H9 (cell line): ENCODE results near the genes TUBA1B and TUBA1A.

DNA sequence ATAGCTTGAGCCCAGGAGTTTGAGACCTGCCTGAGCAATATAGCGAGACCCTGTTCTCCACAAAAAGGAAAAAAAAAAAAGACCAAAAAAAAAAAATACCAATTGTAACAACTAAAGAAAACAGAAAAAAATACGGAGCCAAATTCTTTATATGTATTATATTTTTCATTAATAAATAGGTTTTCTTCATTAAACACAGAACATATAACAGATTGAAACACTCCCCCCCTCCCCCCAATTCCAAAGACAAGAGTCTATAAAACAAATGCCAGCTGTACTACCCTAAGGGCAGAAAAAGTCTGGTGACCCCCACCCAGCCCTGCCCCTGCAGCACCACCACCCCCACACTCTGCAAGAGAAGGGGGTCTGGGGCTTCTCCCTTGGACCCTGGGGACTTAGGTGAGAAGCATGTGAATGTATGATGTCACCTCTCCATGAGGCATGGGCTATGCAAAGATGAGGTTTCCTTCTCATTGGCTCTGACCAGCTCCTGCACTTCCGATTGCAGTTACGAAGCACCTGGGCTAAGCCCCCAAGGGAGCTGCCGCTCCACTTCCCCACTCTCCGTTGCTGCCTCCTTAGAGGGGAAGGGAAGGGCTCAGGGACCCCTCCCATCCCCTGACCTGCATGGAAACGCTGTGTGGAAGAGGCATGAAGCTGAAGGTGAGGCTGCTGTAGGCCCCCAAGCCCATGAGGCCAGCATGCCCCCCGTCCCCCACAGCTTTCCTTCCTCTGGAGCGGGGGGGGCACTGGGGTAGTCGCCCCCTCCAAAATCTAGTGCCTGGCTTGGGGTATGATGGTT, 5.2 kb upstream of the DDX23 start:
- PRO-cap = no peak

GRCh38 chr12:48861733-48862175, 3.9 kb downstream of the RND1 start:
- PRO-cap = no peak

DNA sequence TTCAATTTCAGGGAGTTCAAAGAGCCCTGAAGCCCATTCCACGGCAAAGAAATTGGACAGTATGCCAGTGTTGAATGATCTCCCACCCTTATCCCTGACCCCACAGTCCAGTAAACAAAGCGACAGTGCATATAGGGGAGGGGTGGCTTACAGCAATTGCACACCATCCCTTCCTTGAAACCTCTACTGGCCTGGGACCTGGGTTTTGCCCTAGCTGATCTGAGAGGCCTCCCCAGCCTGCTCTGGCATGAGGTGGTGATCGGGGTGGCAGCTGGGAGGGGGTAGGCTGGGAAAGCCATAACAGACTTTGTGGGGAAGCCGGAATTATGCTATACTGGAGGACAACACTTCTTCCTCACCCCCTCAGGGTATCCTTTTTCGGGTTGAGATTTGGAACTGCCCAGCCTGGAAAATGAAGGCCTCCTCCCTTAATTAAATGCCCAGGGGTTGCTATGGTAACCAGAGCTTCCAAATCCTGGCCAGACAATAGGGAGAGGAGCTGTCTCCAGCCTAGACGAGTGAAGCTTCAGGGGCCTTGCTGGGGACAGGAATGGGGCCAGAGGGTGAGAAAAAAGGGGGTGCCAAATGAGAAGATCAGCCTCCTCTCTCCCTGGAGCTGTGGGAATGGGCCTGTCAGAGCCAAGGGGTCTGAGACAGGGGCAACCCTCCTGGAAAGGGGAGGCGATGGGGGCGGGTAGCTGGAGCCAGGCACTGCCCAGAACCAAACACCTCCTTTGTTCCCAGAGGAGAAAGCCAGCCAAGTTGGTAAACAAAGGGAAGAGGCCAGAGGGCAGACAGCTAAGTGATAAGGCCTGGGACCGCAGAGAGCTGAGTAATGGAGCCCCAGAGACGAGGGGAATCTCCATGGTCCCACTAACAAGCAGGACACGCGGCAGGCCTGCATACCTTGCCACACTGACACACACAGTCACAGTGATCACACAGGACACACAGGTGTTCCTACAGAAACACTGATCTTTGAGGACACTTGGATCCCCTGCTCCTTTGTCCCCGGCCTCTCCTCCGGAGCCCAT, 17.7 kb upstream of the RND1 start:
- PRO-cap = unidirectional peak, plus-strand start at position 517 of the sequence; unidirectional peak, plus-strand start at position 797 of the sequence

DNA sequence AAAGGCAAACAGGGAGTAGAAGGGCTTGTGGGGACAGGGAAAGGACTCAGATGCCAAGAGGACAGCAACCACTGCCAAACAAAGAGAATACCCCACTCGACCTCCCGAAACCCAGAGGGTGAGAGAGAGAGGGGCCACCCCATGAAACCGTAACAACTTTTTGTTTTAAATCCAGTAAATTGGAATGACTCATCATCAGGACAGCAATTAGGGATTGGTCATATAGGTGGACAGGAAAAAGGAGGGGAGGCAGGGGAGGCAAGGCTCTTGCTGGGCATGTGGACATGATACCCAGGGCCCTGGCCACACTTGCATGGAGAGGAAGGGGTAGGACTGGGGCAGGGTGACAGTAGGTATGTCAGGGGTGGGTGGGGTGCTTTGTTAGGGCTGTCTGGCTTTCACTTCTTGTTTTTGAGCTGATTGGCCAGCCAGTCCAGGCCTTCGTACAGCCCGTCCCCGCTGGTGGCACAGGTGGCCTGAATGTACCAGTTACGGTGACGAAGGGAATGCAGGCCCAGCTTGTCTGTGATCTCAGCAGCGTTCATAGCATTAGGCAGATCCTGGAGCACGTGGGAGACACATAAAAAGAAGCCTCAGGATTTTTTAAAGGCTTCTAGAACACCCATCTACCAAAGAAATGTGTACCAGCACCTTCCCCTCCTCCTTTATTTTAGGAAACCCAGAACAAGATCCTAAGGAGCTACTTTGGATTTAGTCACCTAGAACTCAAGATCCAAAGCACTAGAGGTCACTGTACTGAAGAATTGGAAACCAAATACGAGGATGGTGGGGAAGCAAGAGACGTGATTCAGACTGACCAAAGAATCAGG, 13.5 kb upstream of the FKBP11 start:
- PRO-cap = no peak

DNA sequence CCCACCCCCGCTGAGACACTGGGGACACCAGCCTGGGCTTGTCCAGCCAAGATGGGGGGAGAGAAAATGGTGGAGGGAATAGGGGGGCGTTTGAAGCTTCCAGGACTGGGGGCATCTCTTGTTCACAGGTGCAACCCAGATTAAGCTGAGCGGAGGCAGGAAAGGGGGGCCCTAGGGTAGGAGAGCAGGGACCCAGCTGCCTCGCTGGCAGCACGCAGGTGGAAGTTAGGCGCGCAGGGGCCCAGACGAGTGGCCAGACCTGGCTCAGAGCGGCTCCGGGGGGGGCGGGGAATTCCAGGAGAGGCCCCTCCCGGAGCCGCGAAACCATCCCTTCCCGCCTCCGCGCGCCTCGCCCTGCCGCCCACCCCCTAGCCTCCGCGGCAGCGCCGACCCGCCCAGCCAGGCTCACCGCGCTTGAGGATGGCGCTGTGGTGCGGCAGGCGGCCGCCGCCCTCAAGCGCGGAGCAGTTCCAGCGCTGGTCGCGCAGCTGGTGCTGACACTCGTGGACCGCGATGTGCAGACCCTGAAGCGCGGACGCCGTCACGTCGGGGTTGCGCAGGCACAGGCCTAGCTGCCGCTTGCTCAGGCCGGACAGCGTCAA, 1.8 kb downstream of the WNT10B start:
- PRO-cap = no peak

DNA sequence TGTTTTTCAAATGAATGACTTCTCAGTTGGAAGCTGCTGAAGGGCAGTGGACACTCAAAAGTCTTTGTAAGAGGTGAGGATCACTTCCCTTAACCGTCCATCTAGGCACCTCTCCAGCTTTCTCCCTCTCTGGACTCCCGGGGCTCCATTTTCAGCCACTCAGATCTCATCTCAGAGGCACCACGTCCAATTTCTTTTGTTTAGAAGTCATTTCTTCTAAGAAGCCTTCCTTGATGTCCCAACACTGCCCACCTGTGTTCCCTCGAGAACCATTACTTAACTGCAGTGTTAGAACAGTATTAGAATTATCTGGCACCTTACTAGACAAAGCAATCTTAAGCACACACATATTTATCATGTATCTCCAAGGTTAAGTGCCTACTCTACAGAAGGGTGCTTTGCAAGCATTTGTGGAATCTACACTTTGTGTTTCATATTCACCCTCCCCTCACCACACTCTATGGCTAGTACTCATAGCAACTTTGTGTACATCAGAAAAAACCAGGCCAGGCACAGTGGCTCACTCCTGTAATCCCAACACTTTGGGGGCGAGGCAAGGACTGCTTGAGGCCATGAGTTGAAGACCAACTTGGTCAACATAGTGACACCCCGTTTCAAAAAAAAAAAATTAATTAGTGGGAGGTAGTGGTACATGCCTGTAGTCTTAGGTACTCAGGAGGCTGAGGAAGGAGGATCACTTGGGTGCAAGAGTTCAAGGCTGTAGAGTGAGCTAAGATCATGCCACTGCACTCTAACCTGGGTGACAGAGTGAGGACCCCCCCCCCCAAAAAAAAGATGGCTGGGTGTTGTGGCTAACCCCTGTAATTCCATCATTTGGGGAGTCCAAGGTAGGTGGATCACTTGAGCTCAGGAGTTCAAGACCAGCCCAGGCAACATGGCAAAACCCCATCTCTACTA, 1.1 kb upstream of the DHH start:
- PRO-cap = no peak

DNA sequence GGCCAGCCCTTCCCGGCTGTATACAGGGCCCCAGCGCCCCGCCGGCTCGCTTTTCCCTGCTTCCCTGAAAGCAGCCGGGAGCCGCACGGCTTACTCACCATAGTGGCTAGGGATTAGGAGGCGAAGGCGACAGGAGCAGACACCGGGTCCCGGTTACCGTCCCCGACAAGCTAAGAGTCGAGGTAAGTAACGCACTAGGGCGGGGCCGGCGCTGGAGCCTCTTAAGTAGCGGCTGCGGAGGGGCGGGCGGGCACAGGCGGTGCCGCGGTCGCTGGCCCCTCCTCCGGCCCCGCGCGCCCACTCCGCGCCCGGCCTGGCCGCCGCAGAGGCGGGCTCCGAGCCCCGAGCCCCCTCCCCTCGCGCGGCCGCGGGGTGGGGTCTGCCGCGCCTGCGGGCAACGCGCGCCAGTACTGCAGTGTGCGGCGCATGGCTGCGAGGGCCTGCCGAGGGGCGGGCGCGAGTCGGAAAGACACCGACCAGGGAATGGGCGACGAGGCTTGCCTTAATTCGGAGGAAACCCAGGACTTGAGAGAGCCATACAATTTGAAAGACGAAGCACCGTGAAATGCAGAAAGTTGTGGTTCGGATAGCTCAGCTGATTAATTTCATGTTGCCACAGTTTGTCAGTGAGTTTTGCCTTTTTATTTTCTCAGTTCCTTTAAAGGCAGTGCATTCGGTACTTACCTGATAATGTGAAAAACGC, at the start of gene TUBA1B:
Gene TUBA1B (minus strand): TSS at position 196 of the 703 bp plus-strand sequence.
- PRO-cap = bidirectional peak, plus-strand start at position 407 of the sequence, minus-strand start at position 196 of the sequence

DNA sequence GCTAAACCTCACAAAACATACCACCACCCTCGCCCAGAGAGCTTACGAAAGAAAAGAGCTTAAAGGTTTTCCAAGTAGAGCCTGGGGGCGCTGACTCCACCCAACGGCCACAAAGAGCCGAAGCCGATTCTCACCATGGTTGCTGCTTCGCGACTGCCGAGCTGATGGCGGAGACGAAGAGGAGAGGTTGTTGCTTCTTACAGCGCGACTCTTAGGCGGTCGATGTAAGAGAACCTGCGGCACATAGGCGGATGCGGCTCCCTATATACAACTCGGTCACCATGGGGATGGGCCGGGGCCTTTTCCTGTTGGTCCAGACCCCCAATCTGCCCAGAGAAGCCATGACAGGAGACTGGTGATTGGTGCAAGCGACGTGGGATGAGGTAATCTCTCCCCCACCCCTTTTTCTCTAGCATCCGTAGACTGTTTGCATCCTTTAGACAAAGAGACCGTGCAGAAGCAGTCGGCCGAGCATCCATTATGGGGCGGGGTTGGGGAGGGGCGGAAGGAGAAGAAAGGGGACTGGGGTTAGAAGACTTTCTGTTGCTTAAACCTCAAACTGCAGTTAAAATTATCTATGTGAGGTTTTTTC, at the start of gene TUBA1A:
Gene TUBA1A (minus strand): TSS at position 238 of the 592 bp plus-strand sequence.
- PRO-cap = bidirectional peak, plus-strand start at position 110 of the sequence, minus-strand start at position 238 of the sequence; bidirectional peak, plus-strand start at position 432 of the sequence, minus-strand start at position 354 of the sequence

DNA sequence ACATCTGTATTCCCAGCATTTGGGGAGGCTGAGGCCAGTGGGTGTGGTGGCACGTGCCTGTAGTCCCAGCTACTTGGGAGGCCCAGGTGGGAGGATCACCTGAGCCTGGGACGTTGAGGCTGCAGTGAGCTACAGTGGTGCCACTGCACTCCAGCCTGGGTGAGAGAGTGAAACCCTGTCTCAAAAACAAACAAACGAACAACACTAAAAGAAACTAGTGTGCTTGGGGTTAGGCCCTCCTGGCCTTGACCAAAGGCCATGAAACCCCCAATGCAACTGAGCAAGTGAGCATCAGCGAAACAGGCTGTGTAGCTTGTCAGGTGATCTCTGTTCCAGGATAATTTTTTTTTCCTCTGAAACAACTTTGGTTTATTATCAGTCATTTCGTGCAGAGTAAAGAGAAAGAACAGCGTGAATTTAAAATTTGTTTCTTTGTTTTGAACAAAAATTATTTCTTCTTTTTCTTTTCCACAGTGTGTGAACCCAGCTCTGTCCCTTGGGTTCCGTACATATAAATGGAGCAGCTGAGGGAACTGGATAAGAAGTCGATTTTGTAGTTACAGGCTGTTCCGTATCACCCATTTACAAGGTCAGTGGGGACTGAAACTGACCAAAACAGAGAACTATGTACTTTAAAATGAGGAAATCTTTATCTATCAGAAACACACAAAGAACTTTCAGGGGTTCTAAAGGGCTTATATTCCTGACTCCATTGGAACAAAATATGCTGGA, 8.8 kb upstream of the TUBA1C start:
- PRO-cap = no peak

DNA sequence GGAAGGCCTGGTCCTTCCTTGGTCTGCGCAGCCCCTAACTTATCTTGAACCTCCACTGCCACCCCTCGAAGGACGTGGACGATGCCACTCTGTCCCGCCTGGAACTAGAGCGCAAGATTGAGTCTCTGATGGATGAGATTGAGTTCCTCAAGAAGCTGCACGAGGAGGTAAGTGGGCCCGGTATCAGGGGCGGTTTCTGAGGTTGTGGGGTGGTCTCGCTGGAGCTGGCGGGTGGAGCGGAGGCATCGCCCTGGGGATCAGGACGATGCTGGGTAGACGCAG, 1.4 kb downstream of the PRPH start:
- PRO-cap = no peak

GRCh38 chr12:49344641-49345903, 1.6 kb upstream of the DNAJC22 start:
- PRO-cap = no peak

DNA sequence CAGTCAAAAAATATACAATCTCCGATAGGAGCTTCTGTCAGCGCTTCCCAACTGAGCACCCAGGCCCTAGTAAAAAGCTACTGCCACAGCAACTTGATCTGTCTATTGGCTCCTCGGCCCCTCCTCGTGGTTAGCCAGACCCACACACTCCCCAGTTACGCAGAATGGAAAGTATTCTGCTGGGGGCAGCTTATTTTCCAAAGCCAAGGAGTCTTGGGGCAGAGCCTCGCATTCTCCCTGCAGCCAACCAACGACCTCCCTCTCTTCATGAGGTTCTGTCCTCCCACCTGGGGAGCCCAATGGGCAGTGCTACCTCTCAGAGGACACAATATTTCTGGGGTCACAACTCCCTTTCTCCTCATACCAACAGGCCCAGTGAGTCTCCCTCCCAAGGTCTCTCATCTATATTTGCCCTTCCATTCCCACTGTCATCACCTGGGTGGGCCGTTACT, 32.0 kb downstream of the FMNL3 start:
- PRO-cap = no peak

GRCh38 chr12:49867170-49867503, 24.2 kb upstream of the BCDIN3D start:
- PRO-cap = no peak

GRCh38 chr12:49955218-49955622, 4.7 kb downstream of the AQP2 start:
- PRO-cap = no peak

GRCh38 chr12:50066641-50066980, 9.2 kb downstream of the ASIC1 start:
- PRO-cap = bidirectional peak, plus-strand start at chr12:50066732, minus-strand start at chr12:50066405

DNA sequence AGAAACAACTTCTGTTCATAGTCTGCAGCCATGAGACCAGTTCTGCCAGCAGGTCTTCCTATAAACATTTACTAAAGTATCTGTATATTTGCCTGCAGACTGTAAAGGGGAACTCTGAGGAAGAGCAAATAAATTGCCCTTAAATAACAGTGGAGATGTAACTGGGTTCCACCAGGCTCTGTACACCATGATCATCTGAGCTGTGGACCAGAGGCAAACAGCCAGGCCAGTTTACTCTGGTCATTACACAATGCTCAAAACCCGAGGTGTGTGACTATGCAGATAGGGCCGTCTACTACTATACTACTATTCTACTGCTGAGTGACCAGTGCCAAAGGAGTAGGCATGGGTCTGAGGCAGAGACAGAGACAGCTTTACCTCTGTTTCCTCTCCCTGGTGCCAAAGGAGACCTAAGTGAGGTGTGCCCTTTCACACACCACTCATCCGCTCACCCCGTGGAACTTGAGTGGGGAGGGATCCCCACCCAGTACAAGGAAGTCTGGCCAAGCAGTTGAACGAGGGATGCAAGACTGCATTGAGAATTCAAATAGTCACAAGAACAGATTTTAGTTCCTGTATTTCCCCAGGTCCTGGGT, 21.2 kb upstream of the CERS5 start:
- PRO-cap = no peak

GRCh38 chr12:50201858-50202777, 34.9 kb upstream of the CERS5 start:
- PRO-cap = unidirectional peak, plus-strand start at chr12:50202114

DNA sequence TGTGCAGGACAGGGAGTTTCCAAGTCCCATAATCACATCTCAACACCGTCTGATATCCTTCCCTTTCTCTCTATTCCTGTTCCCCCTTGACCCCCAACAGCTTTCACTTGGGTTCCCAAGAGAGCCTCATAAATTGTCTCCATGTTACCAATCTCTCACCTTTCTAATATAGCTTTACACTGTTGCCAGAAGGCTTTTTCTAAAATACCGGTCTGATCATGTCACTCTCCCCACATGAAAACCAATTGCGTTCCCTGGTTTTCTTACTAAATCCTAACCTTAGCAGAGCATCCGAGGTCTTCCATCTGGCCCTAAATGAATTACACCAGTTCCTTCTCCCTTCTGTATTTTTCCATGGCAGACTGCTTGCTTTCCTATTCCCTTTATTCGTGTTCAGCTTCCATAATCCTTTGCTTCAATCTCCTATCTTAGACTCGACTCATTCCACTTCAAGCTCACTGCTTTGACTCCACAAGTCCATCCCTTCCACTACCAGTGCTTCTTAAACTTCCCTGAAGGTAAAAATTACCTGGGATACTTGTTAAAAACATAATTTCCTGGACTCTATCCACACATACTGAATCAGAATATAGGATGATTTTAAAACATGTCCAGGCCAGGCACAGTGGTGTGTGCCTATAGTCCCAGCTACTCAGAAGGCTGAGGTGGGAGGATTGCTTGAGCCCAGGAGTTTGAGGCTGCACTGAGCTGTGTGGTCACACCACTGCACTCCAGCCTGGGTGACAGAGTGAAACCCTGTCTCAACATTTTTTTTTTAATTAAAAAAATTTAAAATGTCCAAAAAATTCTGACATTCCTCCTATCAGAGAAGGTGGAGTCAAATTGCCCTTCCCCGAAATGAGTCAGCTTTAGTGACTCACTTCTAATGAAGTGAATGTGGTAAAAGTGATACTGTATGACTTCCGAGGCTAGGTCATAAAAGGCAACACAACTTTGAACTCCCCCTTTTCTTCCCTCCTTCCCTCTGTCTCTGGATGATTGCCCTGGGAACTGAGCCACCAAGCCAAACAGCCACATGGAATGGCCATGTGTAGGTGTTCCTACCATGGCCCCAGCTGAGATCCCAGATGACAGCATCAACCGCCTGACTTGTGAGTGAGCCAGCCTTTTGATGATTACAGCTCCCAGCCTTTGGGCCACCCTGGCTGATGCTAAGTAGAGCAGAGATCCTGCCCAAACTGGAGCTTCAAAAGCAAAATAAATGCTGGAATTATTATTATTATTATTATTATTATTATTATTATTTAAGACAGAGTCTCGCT, 36.5 kb downstream of the LIMA1 start:
- PRO-cap = no peak

DNA sequence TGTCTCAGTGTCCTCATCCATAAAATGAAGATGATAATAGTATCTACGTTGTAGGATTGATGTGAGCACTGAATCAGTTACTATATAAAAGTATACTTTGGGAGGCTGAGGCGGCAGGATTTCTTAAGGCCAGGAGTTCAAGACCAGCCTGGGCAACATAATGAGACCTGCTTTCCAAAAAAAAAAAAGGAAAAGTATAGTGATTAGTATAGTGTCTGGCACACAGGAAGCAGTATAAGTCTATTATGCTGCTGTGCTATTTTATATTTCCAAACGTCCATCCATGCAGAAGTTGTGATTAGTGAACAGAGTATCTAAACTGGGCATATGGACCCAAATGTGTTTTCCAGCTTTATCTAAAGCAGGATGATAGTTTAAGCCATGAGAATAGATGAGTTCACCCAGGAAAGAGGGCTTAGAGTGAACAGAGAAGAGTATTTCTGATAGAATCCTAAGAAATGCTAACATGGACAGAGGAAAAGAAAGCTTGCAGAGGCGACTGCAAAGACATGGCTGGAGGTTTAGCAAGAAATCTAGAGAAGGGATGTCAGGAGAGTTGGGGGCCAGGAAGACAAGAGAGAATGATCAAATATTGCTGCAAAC, 23.6 kb downstream of the DIP2B start:
- PRO-cap = no peak

DNA sequence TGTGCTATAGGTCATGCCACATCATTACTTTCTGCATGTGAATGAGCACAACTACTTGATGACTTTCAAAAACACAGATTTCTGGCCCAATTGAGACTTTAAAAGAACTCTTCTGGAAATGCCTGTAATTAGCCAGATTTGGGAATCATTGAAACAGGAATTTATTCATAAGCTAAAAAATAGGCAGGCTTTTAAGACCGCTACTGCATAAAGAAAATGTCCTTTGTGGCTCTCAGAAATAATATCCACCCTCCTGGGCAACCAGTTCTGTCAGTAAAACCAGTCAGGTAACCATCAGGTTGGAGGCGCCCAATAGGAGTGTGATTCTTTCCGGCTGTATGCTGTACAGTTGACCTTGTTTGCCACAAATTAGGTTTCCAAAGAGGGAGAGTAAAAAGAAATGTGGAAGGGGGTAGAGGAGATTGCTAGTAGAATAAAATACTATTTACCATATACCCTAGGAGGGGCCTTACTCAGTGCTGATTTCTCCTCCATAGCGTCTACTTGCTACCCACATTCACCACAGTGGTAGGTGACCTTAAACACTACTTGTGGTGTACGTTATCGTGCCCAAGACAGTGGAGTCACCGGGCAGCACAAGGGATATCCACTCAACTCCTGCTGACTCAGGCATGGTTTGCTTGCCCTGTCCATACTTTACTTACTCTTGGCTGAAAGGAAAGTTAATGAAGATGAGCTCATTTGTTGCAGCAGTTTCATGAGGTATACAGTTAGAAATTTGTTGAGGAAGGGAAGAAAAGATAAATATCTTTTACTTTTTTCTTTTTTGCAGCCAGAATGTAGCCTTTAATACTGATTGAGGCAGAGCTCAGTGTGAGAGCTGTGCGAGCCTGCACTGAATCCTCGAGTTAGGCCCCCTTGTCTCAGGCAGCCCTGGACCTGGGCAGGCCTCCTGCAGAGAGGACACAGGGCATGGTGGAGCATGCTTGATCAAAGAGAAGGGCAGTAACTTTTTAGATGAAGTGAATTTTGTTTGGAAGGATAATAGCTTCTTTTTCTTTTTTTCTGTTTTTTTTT, 76.7 kb downstream of the DIP2B start:
- PRO-cap = no peak